Measurements from ENCODE around the gene ZNF516.

GRCh38 chr18:76490054-76490317 is 5.1 kb downstream of the ZNF516 start:
- PRO-cap = no peak
- RAMPAGE, long total RNA = no peak
- RRBS = no CpG with 5 or more reads among the region's 4 CpGs

- PRO-cap = bidirectional peak, plus-strand start at chr18:76495511, minus-strand start at chr18:76495197
- RAMPAGE, long total RNA = no peak
- RRBS = 2% methylated on average over 19 of the region's 58 CpGs
Measured at GRCh38 chr18:76495115-76495421, at the start of gene ZNF516. TSS of gene ZNF516 (minus strand) at chr18:76495242.

- PRO-cap = no peak
- RAMPAGE, long total RNA = no peak
- RRBS = 5% methylated on average over 4 of the region's 27 CpGs
Measured at GRCh38 chr18:76528285-76529391, 33.6 kb upstream of the ZNF516 start.

- PRO-cap = no peak
- RAMPAGE, long total RNA = no peak
- RRBS = no CpG with 5 or more reads among the region's 21 CpGs
Measured at GRCh38 chr18:76697021-76698192, 125.0 kb upstream of the ZNF236 start.

GRCh38 chr18:76707789-76707998 is 114.7 kb upstream of the ZNF236 start:
- PRO-cap = no peak
- RAMPAGE, long total RNA = no peak
- RRBS = no CpG with 5 or more reads among the region's 6 CpGs

GRCh38 chr18:76991077-76991875 is 141.3 kb downstream of the MBP start:
- PRO-cap = no peak
- RAMPAGE, long total RNA = no peak
- RRBS = no CpG with 5 or more reads among the region's 25 CpGs

DNA sequence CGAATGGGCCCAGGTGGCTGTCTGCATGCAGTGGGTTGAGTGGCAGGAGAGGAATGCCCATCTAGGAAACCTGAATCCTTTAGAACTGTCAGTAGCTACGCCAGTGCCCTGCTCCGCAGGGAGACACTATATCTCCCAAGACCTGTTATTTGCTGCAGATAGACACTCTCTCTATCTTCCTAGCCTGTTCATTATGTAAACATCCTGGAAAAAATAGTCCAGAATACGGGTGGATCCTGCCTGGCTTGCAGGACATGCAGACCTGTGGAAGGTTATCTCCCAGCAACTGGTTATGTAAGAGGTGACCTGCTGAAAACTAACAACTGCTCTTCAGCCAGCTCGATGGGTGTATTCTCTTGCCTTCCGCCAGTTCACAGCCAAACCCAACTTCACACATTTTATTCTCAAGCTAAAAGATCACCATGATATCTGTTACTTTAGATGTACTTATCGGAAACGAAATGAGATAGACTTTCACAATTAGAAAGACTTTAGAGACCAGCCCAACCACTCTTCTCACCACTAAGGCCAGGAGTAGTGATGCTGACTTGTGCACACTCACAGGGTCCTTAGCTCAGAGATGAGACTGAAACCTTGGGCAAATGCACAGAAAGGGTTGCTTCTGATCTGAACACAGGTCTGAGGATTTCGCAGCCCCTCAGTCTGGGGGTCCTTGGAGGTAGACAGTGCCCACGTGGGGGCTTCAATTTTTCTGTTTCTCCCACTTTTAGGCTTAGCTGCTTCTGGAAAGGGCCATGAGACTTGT is 58.9 kb downstream of the MBP start:
- PRO-cap = no peak
- RAMPAGE, long total RNA = no peak
- RRBS = no CpG with 5 or more reads among the region's 10 CpGs

DNA sequence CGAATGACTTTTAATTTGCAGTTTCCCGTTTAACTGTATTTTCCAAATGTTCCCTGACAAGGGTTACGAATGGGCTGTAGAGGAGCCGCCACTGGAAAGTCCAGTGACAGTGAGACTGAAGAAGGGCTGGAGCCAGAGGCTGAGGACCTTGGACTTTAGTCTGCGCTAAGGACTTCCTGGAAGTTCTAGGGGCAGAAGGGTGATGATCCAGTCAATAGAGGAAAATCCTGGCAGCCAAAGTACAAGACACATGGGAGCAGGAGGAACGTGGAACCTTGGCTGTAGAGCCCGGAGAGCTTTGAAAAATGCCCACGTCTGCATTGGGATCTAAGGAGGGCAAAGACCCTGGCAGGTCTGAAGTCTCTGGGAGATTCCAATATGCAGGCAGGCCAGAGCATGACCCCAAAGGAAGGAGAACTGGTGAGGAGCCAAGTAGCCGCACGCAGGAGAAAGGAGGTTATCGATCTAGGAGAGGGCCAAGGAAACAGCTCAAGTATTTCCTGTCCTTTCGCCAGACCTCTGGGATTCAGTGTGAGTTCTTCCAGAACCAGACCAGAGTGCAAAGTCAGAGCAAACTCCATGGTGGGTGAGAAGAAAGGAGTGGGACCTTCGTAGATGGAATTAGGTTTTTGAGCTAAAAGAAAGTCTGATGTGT is 28.5 kb downstream of the MBP start:
- PRO-cap = no peak
- RAMPAGE, long total RNA = no peak
- RRBS = no CpG with 5 or more reads among the region's 13 CpGs

DNA sequence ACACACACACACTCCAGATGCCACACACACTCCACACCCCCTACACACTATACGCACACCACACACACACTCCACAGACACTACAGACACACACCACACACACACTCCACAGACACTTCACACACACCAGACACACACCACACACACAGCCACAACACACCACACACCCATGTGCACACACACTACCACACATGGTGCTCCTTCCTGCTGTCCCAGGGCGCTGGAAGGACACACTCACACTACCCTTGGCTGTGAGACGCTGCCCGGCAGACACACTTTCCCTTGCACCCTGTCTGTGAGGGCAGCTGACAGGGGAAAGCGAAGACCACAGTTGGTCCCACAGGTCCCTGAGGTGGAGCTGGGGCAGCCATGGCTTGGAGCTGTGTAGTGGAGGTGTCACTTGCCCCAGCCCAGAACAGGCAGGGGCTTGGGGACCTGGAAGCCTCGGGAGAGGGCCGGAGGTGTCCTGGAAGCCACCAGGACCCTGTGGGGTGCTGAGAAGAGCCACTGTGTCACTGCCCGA is 13.8 kb downstream of the MBP start:
- PRO-cap = no peak
- RAMPAGE, long total RNA = no peak
- RRBS = no CpG with 5 or more reads among the region's 8 CpGs

DNA sequence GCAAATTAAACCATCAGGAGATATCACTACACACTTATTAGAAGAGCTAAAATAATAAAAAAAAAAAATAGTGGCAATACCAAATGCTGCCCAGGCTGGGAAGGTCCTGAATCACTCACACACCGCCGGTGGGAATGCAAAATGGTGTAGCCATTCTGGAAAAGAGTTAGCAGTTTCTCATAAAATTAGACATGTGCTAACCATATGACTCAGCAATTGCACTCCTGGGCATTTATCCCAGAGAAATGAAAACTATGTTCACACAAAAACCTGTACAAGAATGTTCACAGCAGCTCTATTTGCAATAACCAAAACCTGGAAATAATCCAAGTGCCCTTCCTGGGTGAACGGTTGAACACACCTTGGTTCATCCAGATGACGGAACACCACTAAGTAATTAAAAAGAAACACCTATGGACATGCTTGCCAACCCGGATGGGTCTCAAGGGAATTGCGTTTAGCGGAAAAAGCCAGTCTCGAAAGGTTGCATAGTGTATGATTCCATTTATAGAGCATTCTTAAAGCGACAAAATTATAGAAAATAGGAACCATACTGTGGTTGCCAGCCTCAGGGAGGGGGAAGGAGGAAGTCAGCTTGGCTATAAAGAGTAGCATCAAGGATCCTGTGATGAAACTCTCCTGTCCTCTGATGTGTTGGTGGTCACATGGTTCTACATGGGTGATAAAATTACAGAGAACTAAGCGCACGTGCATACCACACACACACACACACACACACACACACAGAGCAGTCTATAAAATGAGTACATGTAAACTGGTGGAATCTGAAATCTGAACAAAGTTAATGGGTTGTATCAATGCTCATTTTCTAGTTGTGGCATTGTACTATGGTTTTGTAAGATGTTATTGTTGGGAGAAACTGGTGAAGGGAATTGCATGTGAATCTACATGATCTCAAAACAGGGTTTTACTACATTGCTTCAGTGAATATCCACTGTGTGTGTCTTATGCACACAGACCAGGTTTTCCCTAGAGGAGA is 4.5 kb downstream of the MBP start:
- PRO-cap = no peak
- RAMPAGE, long total RNA = no peak
- RRBS = no CpG with 5 or more reads among the region's 11 CpGs

DNA sequence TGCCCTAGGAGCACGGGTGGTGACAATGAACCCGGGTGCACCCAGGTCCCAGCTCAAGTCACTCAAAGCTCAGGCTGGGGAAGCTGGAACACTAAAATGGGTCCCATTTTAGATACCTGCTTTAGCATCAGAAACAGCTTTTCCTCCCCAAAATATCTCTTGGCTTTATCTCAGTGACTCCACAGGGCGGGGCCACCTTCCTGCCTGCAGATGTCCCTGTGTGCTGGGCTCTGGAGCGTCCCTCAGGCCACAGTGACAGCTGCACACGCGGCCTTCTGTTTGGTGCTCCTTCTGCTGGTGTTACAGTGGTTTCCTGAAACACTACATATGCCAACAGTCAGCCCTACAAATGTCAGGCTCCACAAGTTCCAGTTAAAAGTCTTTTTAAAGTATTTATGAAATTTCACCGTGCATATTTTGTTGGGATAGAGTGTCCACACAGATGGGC is 1.5 kb upstream of the MBP start:
- PRO-cap = no peak
- RAMPAGE, long total RNA = no peak
- RRBS = no CpG with 5 or more reads among the region's 7 CpGs

DNA sequence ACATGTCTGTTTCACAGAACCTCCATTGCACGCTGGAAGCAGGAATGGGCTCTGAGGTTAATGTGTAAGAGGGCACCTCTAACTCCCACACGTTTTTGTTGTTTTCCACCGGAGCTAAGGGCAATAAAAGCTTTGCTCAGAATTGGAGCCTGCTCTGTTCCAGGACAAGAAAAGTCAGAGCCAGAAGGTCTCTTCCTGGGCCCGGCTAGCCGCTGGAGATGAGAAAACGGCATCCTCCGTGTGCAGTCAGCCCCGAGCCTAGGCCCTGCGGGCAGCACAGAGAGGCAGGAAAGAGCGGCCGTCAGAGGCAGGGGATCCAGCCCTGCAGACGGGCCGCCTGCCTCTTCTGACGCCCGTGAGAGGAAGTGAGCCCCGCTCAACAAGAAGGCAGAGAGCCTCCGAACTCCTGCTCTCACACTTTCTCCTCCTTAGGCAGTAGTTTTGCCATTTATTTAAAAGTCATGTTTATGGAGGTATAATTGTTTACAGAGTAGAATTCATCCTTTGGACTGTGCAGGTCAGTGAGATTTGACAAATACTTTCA is 117.2 kb downstream of the GALR1 start:
- PRO-cap = no peak
- RAMPAGE, long total RNA = no peak
- RRBS = 43% methylated on average over 2 of the region's 17 CpGs

DNA sequence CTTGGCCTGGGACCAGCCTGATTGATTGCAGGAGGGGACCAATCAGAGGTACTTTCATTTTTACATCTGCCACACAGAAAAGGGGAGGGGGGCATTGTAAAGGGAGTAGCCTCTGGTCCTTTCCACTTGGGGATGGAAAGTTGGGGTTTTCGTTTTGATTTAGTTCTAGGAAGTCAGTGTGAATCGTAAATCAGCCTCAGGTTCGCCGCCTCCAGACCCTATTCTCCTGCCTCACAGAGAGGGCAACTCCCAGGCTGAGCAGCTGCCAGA is 372.5 kb downstream of the GALR1 start:
- PRO-cap = no peak
- RAMPAGE, long total RNA = no peak
- RRBS = no CpG with 5 or more reads among the region's 4 CpGs

GRCh38 chr18:78406646-78406977 is 573.0 kb upstream of the SALL3 start:
- PRO-cap = unidirectional peak, plus-strand start at chr18:78406834
- RAMPAGE, long total RNA = no peak
- RRBS = no CpG with 5 or more reads among the region's 8 CpGs

DNA sequence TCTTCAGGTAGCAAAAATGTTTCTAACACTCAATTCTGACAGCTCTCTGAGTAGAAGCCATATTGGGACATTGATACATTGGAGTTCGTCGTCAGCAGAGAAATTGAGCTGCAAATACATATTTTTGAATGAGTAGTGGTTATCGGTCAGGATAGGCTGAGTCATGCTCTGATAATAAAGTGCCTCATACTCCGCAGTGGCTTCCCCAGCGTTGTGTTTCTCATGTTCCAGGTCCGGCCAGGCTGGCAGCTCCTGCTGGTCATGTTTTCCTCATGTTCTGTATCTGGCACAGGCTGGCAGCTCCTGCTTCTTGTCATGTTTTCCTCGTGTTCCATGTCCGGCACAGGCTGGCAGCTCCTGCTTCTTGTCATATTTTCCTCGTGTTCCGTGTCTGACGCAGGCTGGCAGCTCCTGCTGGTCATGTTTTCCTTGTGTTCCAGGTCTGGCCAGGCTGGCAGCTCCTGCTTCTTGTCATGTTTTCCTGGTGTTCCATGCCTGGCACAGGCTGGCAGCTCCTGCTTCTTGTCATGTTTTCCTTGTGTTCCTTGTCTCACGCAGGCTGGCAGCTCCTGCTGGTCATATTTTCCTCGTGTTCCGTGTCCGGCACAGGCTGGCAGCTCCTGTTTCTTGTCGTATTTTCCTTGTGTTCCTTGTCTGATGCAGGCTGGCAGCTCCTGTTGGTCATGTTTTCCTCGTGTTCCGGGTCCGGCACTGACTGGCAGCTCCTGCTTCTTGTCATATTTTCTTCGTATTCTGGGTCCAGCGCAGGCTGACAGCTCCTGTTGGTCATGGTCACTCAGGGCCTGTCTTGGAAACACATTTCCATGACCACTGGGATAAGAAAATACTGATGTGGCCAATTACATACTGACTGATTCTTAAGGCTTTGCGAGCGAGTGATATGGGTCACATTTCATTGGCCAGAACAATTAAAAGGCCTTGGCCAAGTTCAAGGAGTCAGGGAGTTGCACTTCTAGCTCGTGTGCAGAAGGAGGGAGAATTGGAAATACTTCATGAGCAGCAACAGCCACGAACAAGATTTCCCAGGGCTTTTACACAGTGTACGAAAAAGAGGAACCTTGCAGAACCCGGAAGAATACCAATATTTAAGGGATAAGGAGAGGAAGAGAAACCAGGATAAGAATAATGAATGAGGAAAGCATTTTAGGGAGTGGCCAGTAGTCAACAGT is 149.1 kb downstream of the ATP9B start:
- PRO-cap = no peak
- RAMPAGE, long total RNA = no peak
- RRBS = 100% methylated on average over 2 of the region's 27 CpGs

DNA sequence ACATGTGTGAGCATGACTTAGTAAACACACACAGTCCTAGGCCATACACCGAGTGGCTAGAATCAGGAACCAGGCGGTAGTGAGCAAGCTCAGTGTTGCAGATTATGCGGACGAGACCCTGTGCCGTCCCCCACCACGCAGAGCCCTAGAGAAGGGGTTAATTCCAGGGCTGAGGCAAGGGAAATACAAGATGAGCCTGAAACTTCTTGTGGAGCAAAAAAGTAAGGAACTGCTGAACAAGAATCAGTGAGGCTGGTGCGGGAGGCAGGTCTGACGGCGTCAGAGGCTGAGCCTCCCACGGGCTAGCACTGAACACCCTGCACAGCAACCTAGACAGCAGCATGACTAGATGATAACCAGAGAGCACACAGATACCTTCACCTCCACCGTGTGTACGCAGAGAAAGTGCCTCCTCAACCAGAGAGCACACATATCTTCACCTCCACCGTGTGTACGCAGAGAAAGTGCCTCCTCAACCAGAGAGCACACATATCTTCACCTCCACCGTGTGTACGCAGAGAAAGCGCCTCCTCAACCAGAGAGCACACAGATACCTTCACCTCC is 29.0 kb upstream of the NFATC1 start:
- PRO-cap = no peak
- RAMPAGE, long total RNA = no peak
- RRBS = no CpG with 5 or more reads among the region's 17 CpGs

- PRO-cap = no peak
- RAMPAGE, long total RNA = no peak
- RRBS = 14% methylated on average over 26 of the region's 45 CpGs
Measured at GRCh38 chr18:79399195-79399745, 3.5 kb downstream of the NFATC1 start.

DNA sequence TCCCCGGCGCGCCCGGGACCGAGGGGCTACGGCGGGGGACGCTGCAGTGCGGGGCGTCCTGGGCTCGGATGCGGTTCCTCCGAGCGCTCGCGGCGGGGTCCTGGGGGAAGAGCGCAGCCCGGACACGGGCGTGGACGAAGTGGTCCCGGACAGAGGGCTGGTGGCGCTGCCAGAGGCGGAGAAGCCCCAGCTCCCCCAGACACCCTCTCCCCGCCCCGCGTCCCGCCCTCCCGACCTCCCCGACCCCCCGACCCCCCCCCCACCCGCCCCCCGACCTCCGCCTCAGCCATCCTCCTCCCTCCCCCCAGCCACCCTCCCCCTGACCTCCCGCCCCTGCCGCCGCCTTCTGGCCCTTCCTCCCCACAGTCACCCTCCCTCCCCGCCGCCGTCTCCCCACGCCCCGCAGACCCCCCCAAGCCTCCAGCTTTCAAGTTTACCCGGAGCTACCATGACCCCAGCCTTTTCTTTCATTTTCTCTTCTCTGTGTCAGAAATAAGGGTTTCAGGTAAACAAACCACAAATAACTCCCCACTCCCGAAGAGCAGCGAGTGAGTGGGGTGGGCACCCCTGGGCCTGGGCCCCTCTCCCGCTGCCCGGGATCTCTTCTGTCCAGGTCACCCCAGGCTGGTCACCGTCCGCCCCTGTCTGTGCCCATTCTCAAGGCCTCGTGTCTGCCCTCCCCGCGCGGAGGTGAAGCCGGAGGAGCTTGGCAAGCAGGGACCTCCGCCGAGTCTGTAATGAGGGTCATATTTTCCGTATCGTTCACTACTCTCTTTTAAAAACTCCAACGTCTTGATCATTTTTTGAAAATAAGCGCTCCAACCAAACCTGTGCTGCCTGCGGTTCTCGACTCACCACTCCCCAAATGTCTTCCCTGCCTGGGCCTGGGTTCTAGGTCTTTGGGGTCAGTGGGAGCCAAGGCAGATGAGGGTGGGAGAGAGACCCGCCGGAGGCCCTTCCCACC is 5.1 kb downstream of the NFATC1 start:
- PRO-cap = no peak
- RAMPAGE, long total RNA = no peak
- RRBS = 28% methylated on average over 16 of the region's 65 CpGs

DNA sequence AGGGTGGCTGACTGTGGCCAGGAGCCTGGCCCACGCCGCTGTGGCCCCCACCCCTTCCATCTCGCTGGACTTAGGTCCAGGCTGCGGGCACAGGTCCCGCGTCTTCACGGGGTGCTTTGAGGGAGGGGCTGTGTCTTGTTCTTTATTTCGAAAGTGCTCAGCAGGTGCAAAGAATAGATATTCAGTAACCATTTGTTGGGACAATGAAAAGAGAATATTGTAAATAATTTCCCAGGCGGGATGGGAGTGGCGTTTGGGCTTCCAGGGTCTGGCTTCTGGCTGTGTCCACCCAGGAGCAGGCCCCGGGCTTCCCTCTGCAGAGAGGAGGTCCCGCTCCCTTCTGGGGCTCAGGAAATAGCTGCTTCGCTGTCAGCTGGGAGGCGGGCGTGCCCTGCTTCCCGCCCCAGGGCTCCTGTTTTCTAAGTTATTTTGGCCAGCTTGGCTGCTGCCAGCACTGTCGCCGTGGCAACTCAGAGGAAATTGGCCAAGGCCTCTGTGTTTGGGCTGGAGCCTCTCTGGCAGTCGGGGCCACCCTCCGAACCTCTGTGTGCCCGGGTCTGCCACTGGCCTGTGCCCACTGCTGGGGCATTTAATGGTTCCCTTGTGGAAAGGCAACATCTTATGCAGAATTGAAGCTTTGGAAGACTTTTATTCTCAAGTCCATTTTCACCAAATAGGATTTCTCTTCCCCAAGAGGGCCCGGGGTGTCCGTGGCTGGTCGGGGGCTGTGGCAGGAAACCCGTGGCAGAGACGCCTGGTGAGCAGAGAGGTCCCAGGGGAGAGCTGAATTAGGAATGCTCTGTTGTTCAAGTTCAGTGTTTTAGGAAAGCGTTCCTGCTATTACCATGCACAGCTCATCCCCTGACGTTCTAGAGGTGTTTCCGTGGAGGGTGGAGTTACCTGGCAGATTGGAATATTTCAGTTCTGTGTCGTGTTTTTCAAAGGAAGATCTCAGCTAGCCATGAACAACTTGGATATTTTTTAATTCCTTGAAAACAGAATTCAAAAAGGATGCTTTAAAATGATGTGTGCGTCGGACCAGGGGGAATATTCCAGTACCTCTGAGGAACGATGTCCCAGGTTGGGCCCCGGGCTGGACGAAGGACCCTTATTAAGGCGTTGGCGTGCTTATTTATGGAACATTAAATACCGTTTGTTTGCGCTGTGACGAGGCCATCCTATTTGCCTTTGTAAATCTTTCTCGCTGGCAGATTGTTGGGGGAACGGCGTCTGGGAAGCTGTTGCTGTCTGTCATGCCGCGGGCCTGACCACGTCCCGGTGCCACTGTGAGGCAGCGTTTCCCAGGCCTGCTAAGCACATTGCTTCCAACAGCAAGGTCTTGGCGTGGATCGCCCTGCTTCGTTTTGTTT is 7.9 kb downstream of the NFATC1 start:
- PRO-cap = no peak
- RAMPAGE, long total RNA = no peak
- RRBS = no CpG with 5 or more reads among the region's 51 CpGs

- PRO-cap = no peak
- RAMPAGE, long total RNA = no peak
- RRBS = 96% methylated on average over 4 of the region's 78 CpGs
Measured at GRCh38 chr18:79410469-79411426, 15.0 kb downstream of the NFATC1 start.